Natural killer cell (primary cell): ENCODE results near the genes HDAC2, CEP85L and ASF1A.

DNA sequence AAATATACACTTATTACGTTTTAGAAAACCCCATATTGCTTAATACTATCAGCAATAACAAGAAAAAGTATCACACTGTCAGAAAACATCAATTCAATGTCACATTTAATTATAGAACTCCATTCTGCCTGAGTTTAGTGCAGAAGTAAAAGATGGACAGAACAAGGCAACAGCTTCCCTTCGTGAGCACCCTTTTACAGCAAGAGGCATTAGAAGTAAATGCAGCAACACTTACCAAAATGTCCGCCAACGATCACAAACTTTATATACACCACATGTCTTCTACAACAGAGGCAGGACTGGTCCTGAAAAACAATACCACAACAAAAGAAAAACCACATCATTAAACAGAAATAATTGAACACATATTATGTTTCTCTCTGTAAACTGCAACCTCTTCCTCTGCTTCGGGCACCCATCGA is 92.9 kb downstream of the FYN start:
- PRO-cap = unidirectional peak, plus-strand start at position 137 of the sequence

DNA sequence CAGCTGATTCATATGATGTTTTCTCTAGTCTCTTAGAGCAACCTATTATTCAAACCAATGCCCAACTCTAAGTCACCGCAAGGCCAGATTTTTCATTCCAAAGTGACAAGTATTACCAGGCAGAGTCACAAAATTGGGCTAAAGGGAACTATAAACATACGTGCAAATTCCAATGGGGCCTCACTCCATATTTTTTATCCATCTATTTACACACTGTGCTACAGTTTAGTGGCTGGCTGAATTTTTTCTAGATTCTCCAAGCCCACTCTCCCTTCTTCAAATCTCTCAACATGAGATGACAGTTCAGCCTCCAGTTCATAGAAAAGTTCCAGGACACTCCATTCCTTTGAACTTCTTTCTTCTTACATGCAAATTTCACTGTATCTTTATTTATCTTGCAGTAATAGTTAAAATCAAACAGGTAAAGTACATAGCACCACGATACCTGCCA is 14.0 kb downstream of the FYN start:
- PRO-cap = no peak

- PRO-cap = no peak
These were observed 32.0 kb downstream of the LAMA4 start for GRCh38 chr6:112222365-112222835.

- PRO-cap = bidirectional peak, plus-strand start at chr6:113632486, minus-strand start at chr6:113632454
These were observed 224.9 kb upstream of the MARCKS start for GRCh38 chr6:113632091-113632776.

GRCh38 chr6:113860467-113860706 is 3.2 kb downstream of the MARCKS start:
- PRO-cap = no peak

GRCh38 chr6:113873068-113873578 is 16.0 kb downstream of the MARCKS start:
- PRO-cap = no peak

- PRO-cap = no peak
These were observed 49.5 kb downstream of the MARCKS start for GRCh38 chr6:113906657-113906995.

GRCh38 chr6:113943293-113943732 is 27.6 kb downstream of the HDAC2 start:
- PRO-cap = no peak

DNA sequence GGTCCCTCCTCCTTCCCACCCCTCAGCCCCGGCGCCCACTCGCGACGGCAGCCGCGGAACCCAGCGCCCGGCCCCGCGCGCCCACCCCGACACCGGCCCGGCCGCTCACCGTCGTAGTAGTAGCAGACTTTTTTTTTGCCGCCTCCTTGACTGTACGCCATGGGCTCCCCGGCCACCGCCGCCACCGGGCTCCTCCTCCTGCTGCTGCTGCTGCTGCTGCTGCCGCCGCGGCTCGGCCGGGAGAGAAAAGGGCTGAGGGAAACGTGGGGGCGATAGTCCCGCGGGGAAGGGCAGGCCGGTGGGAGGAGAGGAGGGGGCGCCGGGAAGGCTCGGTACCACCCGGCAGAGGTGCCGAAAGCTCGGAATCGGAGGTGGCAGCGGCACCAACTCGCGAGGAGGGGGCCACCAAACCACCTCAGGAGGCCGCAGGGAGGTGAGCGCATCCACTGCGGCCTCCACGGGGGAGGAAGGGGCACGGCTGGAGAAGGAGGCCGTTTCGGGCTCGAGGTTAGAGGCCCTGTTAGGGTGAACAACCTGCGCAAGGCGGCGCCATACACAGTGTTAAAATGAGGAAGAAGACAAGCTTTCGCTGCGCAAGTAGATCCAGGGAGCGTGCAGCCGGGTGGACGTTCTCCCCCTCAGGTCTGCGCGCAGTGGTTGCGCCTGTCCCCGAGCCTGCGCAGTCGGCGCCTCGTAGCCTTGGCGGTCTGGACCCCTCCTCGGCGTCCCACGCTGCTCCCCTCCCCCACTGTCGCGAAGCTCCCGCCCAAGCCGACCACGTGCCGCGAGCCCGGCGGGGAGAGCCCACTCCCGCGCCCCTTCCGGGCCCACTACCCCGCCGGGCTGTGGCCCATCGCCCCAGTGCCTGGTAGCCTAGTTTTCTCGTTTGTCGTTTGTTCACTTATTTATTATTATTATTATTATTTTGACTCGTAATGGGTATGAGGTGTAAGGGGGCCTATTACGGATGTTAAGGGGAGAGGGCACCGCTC is at the start of gene HDAC2:
Gene HDAC2 (minus strand): TSS at position 401 of the 992 bp plus-strand sequence.
- PRO-cap = bidirectional peak, plus-strand start at position 125 of the sequence, minus-strand start at position 121 of the sequence; unidirectional peak, minus-strand start at position 382 of the sequence

GRCh38 chr6:114228757-114228956 is 114.2 kb downstream of the HS3ST5 start:
- PRO-cap = no peak

- PRO-cap = no peak
These were observed 1.1 kb downstream of the NT5DC1 start for GRCh38 chr6:116101780-116102180.

- PRO-cap = no peak
These were observed 1.4 kb downstream of the TSPYL1 start for GRCh38 chr6:116278391-116278695.

GRCh38 chr6:116512617-116512866 is 1.1 kb downstream of the CALHM5 start:
- PRO-cap = no peak

GRCh38 chr6:117677497-117678536 is 2.5 kb downstream of the NUS1 start:
- PRO-cap = no peak

DNA sequence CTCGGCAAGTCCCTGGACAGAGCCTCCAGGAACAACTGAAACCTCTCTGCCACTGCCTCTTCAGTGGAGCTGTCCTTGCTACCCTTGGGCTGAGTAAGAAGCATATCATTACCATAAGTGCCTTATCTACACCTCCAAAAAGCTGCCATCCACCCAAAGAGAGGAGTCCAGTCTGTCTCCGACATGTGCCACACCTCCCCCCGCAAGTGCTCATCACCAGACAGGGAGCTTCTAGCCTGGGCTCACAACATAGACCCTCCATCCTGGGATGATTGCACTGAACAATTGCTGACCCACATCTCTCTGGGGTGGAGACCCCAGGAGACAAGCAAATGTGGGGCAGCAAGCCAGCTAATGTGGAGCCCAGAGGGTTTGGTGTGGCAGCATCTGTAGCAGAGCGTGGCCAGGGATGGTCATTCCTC is 140.1 kb upstream of the PLN start:
- PRO-cap = no peak

- PRO-cap = no peak
These were observed 42.0 kb upstream of the PLN start for GRCh38 chr6:118506093-118506494.

- PRO-cap = no peak
These were observed 24.9 kb downstream of the CEP85L start for GRCh38 chr6:118626413-118626967.

DNA sequence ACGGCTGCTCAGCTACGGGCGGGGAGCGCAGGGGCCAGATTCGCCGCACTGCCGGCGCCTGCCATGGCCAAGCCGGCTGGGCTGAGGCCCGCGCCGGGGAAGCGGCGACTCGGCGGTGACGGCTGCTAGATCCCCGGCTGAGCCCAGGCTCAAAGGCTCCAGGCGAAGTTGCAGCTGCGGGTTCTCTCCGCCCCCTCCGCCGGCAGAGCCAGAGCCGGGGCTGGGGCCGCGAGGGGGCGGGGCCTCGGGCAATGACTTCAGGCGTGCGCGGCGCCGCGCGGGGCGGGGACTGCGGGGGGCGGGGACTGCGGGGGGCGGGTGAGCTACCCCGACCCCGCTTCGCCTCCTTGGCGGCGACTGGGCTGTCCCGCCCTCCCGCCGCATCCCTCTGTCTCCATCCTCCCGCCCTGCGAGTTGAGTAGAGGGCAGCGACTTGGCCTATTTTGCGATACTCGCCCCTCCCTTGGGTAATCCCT is at the start of gene CEP85L:
Gene CEP85L (minus strand): TSS at position 187 of the 476 bp plus-strand sequence.
- PRO-cap = bidirectional peak, plus-strand start outside the sequence, minus-strand start at position 157 of the sequence

- PRO-cap = no peak
These were observed 78.5 kb upstream of the ASF1A start for GRCh38 chr6:118815127-118816198.

DNA sequence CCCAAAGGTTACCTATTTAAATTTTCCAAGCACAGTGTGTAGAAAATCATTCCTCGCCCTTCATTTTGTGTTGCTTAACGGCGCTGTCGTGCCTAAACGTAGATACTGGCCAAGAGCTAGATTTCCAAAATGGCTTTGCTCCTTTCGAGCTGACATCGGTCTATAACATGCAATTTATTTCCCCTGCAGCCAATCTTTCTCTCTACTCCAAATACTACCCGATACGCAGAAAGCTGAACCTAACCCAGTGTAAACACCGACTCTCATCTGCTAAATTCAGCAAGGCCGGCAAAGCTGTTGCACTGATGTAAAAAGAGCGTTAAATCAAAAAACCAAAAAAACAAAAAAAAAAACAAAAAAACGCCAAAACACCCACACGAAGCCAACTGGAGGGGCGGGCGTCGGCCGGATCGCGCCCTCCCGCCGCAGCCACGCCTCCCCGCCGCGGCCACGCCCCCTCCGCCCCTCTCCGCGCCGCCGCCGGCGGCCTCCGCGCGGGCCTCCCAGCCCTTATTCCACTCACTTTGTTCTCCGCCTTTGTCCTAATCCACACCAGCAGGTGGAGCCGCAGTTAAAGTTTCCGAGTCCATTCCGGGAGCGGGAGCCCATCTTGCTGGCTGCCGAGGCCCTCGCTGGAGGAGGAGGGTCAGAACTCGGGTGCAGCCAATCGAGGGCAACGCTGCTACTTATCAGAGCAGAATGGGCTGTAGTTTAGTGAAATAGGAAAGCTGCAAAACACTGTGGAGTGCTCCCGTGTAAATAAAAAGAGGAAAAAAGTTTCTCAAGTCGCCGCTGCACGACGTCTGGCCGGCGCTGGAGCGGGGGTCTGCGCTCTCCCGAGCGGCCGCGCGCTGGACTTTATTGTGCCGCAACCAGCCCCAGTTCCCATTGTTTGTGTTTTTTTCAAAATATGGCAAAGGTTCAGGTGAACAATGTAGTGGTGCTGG is at the start of gene ASF1A:
Gene ASF1A (plus strand): TSS at position 649 of the 947 bp plus-strand sequence.
- PRO-cap = bidirectional peak, plus-strand start at position 140 of the sequence, minus-strand start at position 90 of the sequence; bidirectional peak, plus-strand start at position 522 of the sequence, minus-strand start at position 278 of the sequence